ENCODE measurements around a stretch of chr5.

GRCh38 chr5:38990743-38991286 is 83.4 kb downstream of the RICTOR start:
- RRBS, result no CpG with 5 or more reads among the region's 1 CpG

- RRBS, result no CpG with 5 or more reads among the region's 1 CpG
Measured at GRCh38 chr5:39099326-39099537, 25.0 kb upstream of the RICTOR start.

DNA sequence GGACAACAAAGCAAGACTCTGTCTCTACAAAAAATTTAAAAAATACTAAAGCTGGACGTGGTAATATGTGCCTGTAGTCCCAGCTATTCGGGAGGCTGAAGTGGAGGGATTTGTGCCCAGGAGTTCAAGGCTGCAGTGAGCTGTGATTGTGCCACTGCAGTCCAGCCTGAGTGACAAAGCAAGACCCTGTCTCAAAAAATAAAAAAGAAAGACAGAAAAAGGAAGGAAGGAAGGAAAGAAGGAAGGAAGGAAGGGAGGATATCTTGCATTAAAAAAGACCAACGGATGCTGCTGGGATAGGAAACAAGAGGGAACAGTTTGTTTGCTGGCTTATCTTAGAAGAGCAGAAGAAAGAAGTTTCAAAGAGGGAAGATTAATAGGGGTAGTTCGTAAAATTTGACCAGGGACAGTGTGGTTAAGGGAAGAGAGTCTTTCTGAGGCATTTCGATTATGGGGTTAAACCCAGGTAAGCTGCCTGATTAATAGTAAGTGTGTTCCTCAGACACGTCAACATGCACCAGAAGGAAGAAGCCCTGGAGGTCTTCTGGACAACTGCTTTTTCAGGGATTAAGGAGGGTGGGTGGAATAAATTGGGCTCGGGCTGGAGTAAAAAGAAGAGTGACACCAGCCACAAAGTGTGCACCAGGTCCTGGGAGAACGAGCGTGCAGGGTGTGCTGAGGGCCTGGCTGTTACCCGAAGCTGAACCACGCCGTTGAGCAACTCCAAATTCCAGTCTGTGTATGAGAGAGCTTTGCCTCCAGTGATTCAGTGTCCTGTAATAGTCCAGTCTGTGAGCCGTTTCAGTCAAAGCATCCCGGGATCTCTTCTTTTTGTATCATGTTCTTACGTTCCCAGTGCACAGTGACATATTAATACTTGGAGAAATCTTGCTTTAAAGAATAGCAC is 24.8 kb downstream of the FYB1 start:
- RRBS, result no CpG with 5 or more reads among the region's 15 CpGs

- RRBS, result no CpG with 5 or more reads among the region's 7 CpGs
Measured at GRCh38 chr5:39217718-39218173, 1.6 kb downstream of the FYB1 start.

DNA sequence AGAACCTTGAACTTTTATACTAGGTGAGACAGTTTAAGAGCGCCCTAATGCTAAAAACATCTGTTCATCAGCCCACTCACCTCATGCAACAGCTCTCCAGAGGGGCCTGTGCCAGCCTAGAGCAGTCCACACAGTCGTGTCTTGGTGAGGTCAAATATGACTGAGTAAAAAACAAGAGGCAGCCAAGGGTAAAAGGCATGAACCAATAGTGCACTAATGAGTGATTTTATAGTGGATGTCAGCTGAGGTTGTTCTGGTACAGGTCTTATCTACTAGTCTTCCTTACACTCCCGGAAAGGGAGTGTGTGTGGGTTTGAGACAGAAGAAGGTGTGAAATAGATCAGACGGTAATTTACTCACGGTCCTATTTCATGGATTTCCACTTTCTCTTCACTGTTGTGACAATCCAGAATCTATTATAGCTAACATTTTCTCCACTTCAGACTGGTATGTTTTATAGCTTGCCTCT is 6.9 kb upstream of the C9 start:
- RRBS, result no CpG with 5 or more reads among the region's 5 CpGs

- RRBS, result no CpG with 5 or more reads among the region's 7 CpGs
Measured at GRCh38 chr5:39757472-39757799, 332.7 kb upstream of the DAB2 start.

DNA sequence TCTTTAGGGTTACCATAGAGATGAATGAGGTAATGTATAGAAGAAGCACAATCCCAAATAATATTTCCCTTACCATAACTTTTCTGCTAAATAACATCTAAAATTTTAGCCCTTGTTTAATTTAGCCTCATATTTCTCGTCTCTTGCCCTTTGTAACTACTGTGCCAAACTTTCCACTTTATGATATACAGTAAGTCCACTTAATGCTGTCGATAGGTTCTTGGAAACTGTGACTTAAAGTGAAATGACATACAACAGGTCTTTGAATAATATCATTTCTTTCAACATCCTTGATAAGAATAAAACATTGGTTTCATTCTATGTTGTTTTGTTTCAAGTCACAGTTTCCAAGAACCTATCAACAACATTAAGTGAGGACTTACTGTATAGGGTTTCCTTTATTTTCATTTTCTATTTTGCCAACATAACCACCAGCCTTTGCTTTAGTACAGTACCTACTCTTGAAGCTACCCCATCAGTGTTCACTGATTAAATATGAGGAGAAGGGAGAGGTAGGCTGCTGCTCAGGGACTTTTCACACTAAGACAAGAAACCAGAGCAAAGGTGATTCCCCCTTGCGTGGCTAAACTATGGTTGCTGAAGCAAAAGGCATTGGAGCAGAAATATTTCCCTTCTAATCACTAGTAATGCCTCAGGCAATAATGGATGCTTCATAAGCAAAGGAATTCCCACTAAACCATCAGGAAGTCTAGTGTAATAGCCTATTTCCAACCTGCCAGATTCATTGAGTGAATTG is 295.6 kb upstream of the PTGER4 start:
- RRBS, result no CpG with 5 or more reads among the region's 3 CpGs

GRCh38 chr5:40409997-40410991 is 269.4 kb upstream of the PTGER4 start:
- RRBS, result no CpG with 5 or more reads among the region's 11 CpGs

GRCh38 chr5:40418054-40418378 is 261.7 kb upstream of the PTGER4 start:
- RRBS, result no CpG with 5 or more reads among the region's 1 CpG

GRCh38 chr5:40541606-40541929 is 138.1 kb upstream of the PTGER4 start:
- RRBS, result no CpG with 5 or more reads among the region's 12 CpGs

DNA sequence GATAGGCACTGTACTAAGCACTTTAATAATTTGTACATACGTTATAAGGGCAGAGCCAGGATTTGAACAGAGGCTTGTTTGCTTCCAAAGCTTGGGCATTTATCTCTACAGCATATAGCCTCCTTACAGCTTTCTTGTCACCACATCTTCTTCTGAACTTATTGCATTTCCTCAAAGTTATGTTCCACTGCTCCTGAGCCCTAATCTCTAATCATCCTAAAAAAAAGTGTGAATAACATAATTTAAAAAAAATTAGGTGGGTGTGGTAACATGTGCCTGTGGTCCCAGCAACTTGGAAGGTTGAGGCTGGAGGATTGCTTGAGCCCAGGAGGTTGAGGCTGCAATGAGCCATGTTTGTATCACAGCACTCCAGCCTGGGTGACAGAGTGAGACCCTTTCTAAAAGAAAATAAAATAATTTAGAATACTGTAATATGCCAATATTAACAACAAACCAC is 6.8 kb downstream of the PTGER4 start:
- RRBS, result no CpG with 5 or more reads among the region's 1 CpG

DNA sequence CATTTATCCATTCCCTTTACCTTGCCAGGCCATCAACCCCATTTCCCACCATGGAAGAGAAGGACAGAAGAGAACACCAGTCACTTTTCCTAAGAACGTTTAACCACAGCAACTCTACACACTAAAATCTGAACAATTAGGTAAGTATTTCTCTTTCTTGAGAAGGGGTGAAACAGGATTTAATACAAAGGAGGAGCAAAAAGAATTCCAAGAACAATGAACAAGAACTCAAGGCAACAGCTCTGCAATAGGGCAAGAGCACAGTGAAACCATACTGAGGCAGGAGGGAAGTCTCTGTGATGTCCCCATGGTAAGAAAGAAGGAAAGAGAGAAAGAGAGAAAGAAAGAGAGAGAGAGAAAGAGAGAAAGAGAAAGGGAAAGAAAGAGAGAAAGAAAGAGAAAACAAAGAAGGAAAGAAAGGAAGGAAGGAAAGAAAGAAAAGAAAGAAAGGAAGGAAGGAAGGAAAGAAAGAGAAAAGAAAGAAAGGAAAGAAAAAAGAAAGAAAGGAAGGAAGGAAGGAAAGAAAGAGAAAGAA is 17.0 kb downstream of the PTGER4 start:
- RRBS, result no CpG with 5 or more reads among the region's 1 CpG

- RRBS, result no CpG with 5 or more reads among the region's 10 CpGs
Measured at GRCh38 chr5:40827579-40828401, 7.2 kb downstream of the RPL37 start.

- RRBS, result no CpG with 5 or more reads among the region's 5 CpGs
Measured at GRCh38 chr5:40831337-40832366, 3.4 kb downstream of the RPL37 start.

DNA sequence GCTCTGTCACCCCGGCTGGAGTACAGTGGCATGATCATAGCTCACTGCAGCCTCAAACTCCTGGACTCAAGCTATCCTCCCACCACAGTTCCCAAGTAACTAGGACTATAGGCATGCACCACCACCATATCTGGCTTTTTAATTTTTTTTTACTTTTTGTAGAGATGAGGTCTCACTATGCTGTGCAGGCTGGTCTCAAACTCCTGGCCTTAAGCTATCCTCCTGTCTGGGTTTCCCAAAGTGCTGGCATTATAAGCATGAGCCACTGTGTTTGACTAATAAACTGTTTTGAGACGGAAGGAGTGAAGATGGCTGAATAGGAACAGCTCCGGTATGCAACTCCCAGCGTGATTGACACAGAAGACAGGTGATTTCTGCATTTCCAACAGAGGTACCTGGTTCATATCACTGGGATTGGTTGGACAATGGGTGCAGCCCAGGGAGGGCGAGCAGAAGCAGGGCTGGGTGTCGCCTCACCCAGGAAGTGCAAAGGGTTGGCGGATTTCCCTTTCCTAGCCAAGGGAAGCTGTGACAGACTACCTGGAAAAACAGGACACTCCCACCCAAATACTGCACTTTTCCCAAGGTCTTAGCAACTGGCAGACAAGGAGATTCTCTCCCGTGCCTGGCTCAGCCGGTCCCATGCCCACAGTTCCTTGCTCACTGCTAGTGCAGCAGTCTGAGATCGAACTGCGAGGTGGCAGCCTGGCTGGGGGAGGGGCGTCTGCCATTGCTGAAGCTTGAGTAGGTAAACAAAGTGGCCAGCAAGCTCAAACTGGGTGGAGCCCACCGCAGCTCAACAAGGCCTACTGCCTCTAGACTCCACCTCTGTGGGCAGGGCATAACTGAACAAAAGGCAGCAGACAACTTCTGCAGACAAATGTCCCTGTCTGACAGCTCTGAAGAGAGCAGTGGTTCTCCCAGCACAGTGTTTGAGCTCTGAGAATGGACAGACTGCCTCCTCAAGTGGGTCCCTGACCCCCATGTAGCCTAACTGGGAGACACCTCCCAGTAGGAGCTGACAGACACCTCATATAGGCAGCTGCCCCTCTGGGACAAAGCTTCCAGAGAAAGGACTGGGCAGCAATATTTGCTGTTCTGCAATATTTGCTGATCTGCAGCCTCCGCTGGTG is 13.9 kb upstream of the C7 start:
- RRBS, result no CpG with 5 or more reads among the region's 14 CpGs

DNA sequence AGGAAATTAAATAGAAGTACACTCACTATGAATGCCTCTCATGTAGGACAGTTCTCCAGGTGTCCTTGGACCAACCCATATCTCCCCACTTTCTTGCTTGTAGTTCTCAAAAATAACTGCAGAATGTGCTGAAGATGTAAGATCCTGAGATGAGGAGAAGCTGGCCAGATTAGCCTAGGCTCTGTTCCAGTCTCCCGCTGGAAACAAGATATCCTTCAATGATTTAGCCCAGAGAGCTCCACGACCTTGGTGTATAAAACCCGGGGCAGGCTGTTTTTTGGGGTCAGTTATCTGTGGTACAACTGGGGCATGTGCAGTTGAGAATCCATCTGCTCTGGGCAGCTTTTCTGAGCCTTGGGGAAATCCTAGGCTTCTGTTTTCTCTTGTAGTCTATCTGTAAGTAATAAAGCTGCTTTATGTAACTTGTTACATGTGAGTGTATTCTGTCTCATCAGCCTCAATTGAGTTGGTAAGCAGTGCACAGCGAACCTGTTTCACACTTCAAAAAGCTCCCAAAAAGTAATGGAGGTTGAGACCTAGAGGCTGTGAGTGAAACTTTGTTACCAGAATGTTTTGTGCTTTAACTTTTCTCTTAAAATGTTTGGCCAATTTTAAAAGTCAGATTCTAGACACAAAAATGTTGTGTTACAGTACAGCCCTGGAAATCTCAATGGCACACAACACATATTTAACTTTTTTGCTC is 24.7 kb upstream of the MROH2B start:
- RRBS, result no CpG with 5 or more reads among the region's 4 CpGs

- RRBS, result no CpG with 5 or more reads among the region's 2 CpGs
Measured at GRCh38 chr5:41177114-41177418, 36.3 kb downstream of the C6 start.

GRCh38 chr5:41793946-41795183 is 75.9 kb downstream of the OXCT1 start:
- RRBS, result no CpG with 5 or more reads among the region's 9 CpGs

GRCh38 chr5:41908544-41908859 is 4.4 kb downstream of the RIMOC1 start:
- RRBS, result no CpG with 5 or more reads among the region's 1 CpG

Measured in mononuclear cell (primary cell).